Adrenal gland (tissue), 7 donors: ENCODE results near the gene PTRH2.

DNA sequence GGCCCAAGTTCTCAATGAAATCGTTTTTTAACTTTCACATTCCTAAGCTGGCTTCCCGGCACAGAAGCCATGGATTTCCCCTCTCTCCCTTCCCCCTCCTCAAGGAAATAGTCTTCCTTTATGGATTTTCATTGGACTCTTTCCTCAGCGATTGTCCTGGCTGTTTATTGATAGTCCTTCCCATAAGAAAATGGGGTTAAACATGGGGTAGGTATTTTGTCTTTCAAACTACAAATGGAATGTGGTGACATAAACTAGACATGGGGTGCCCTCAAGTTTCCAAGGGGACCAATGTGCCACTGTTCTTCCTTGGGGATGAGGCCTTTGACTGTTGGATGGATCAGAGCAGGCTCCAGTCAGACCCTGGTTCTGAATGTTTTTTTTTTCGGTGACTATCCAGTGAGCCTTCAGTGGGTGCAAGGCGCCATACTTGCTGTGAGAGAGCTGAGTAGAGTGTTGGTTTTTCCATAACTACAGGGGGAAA lies 67.7 kb downstream of the YPEL2 start:
- PRO-cap, 3 experiments, result no peak in any of the 3 experiments
- RAMPAGE, long total RNA, 4 experiments, result no peak in any of the 4 experiments
- RRBS, result no CpG with 5 or more reads among the region's 5 CpGs

DNA sequence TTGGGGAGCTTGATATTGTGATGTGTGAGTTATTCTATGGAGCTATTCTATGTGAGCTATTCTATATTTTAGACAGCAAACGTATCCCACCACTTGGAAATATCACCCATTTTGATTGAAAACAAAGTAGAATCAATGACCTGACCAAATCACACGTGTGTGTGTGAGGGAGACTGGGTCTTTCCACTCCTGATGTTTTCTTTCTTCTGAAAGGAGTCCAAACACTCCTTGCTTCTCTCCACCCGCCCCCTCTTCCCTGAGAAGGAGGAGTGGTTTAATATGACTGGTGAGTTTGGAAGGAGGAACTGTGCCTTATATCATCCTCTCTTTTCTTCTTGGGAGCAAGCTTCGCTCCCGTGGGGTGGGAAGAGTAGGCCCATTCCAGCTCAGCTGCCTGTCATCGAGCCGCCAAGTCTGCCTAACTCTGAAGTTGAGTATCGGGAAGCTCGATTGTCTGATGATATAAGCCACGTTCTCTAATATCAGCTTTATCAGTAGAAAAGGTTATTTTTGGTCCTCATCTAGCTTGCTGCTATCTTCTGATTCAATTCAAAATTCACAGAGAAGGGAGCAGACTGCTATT lies 96.5 kb downstream of the YPEL2 start:
- PRO-cap, 3 experiments, result peak in 1 of 3 experiments; most common minus-strand start position 208 of the sequence (in 1)
- RAMPAGE, long total RNA, 4 experiments, result no peak in any of the 4 experiments
- RRBS, result no CpG with 5 or more reads among the region's 10 CpGs

- PRO-cap, 3 experiments, result no peak in any of the 3 experiments
- RAMPAGE, long total RNA, 4 experiments, result no peak in any of the 4 experiments
- RRBS, result no CpG with 5 or more reads among the region's 6 CpGs
These were observed 95.6 kb upstream of the DHX40 start for GRCh38 chr17:59469682-59470436.

GRCh38 chr17:59619009-59619381 lies 700 bp upstream of the CLTC start:
- PRO-cap, 3 experiments, result peak in 3 of 3 experiments; most common plus-strand start chr17:59619357 (in 3); most common minus-strand start chr17:59619211 (in 3)
- RAMPAGE, long total RNA, 4 experiments, result no peak in any of the 4 experiments
- RRBS, result no CpG with 5 or more reads among the region's 20 CpGs

- PRO-cap, 3 experiments, result peak in 3 of 3 experiments; most common plus-strand start chr17:59707665 (in 3); most common minus-strand start chr17:59707411 (in 2)
- RAMPAGE, long total RNA, 4 experiments, result start-site peak on the plus strand in 4 of 4 experiments, at chr17:59707514-59707727 at its widest, 31 to 2,944 reads per replicate; start-site peak on the minus strand in 4 of 4 experiments, at chr17:59707399-59707645 at its widest, 28 to 580 reads per replicate
- RRBS, result 1% methylated on average over 8 of the region's 50 CpGs
These were observed at the start of gene PTRH2 for GRCh38 chr17:59706936-59707788. Gene PTRH2 (minus strand): TSS chr17:59707430.

GRCh38 chr17:59761643-59762175 lies 54.3 kb downstream of the VMP1 start:
- PRO-cap, 3 experiments, result no peak in any of the 3 experiments
- RAMPAGE, long total RNA, 4 experiments, result no peak in any of the 4 experiments
- RRBS, result no CpG with 5 or more reads among the region's 4 CpGs

DNA sequence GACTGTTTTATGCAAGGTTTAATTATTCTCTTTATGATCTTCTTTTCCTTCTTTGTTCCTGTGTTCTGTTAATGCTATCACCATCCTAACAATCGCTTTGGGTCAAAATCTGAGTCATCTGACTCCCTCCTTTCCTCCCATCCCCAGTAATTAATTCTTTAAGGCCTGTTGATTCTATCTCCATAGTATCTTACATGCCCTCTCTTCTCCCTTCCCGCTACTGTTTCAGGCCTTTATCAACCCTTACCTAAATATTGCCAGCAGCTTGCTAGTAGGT lies 76.0 kb downstream of the VMP1 start:
- PRO-cap, 3 experiments, result peak in 1 of 3 experiments; most common plus-strand start position 177 of the sequence (in 1); most common minus-strand start position 94 of the sequence (in 1)
- RAMPAGE, long total RNA, 4 experiments, result no peak in any of the 4 experiments
- RRBS, result no CpG with 5 or more reads among the region's 2 CpGs

DNA sequence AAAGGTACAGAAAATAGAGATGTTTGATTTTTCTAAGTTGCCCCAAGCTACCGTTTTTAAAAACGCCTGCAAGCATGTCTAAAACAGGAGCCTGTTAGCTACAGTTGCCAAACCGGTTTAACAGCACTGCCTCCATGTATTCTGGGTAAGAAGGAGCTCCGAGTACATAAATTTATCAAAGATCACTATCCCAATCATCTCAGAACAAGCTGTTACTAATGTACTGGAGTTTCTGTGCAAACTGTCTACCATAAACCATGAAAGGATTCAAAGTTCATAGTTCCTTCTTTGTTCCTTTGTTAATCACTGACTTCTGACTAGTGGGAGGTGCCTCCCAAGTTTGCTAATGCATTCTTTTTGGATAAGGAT lies 55.4 kb downstream of the TUBD1 start:
- PRO-cap, 3 experiments, result peak in 3 of 3 experiments; most common minus-strand start position 319 of the sequence (in 3)
- RAMPAGE, long total RNA, 4 experiments, result no peak in any of the 4 experiments
- RRBS, result no CpG with 5 or more reads among the region's 4 CpGs

DNA sequence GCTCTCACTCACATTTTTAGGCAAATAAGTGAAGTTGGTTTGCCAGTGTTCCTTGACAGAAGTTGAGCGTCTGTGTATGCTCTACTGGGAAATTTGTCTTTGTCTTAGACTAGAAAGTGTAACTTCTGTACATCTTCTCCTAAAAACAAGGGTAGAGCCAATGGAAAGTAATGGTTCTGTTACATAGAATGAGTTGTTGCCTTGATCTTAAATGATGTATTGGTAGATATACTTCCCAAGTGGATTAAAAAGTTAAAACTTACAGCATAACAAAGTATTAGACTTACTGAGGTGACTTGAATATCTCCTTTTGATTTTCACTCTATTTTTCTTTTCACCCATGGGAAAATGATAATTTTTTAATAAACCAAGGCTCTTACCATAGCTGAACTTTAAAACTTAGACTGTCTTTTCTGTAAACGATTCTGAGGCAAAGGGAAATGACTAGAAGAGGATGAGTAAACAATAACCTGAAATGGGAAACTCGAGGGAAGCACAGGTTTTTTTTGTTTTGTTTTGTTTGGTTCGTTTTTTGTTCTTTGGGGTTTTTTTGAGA lies 54.2 kb downstream of the TUBD1 start:
- PRO-cap, 3 experiments, result peak in 2 of 3 experiments; most common plus-strand start position 471 of the sequence (in 2)
- RAMPAGE, long total RNA, 4 experiments, result no peak in any of the 4 experiments
- RRBS, result no CpG with 5 or more reads among the region's 4 CpGs

DNA sequence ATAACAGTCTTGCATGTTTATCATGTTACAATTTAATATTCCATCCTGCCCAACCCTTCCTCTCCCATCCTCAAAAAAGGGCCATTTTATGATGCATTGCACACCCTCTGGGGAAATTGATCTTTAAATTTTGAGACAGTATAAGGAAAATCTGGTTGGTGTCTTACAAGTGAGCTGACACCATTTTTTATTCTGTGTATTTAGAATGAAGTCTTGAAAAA lies 52.5 kb downstream of the TUBD1 start:
- PRO-cap, 3 experiments, result no peak in any of the 3 experiments
- RAMPAGE, long total RNA, 4 experiments, result no peak in any of the 4 experiments

DNA sequence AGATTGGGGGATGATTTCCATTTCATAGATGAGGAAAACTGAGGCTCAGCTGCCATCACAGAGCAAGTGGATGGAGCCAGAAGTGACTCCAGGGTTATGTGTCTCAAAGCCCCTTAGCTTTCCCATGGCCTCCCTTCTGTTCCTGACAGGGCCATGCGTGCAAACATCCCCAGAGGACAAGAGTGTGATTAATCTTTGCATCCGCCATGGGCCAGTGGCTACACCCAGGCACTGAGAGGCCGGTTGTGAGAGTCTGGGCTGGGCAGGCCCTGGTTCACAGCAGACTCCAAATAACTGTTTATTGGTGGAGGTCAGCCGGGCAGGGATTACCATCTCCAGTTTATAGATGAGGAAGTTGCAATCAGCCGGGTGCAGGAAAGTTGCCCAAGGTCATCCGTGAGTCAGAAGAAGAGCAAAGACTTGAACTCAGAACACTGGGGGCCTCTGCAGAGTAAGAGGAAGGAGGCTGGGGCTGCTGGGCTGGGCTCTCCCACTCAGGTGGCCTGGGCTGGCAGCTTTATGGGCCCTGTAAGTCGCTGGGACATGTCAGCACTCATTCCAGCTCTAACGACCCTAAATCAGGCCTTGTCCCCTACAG lies 2.3 kb upstream of the CA4 start:
- PRO-cap, 3 experiments, result no peak in any of the 3 experiments
- RAMPAGE, long total RNA, 4 experiments, result no peak in any of the 4 experiments
- RRBS, result 35% methylated on average over 2 of the region's 8 CpGs

DNA sequence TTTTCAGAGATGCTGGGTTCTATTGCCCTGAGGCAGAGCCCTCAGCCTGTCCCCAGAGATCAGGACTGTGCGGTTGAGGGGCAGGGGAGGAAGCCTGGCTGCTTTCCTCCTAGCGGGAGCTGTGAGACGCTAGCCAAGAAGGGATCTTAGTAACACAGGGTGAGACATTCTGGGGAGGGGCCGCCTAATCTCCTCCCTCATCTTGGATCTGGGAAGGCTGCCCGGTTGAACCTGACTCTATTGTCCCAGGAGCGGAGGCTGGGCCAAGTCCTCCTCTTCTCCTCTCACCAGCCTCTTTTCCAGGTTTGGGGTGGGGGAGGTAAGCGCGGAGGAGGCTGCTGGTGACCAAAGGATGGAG lies 4.9 kb downstream of the CA4 start:
- PRO-cap, 3 experiments, result no peak in any of the 3 experiments
- RAMPAGE, long total RNA, 4 experiments, result no peak in any of the 4 experiments
- RRBS, result no CpG with 5 or more reads among the region's 8 CpGs

GRCh38 chr17:60187384-60187985 lies 37.7 kb downstream of the CA4 start:
- PRO-cap, 3 experiments, result no peak in any of the 3 experiments
- RAMPAGE, long total RNA, 4 experiments, result no peak in any of the 4 experiments
- RRBS, result no CpG with 5 or more reads among the region's 4 CpGs

GRCh38 chr17:60522772-60523640 lies 3.0 kb downstream of the APPBP2 start:
- PRO-cap, 3 experiments, result no peak in any of the 3 experiments
- RAMPAGE, long total RNA, 4 experiments, result no peak in any of the 4 experiments
- RRBS, result no CpG with 5 or more reads among the region's 3 CpGs

- PRO-cap, 3 experiments, result peak in 1 of 3 experiments; most common plus-strand start chr17:60941344 (in 1); most common minus-strand start chr17:60941097 (in 1)
- RAMPAGE, long total RNA, 4 experiments, result no peak in any of the 4 experiments
- RRBS, result no CpG with 5 or more reads among the region's 7 CpGs
These were observed 263.3 kb downstream of the BCAS3 start for GRCh38 chr17:60940870-60941485.

DNA sequence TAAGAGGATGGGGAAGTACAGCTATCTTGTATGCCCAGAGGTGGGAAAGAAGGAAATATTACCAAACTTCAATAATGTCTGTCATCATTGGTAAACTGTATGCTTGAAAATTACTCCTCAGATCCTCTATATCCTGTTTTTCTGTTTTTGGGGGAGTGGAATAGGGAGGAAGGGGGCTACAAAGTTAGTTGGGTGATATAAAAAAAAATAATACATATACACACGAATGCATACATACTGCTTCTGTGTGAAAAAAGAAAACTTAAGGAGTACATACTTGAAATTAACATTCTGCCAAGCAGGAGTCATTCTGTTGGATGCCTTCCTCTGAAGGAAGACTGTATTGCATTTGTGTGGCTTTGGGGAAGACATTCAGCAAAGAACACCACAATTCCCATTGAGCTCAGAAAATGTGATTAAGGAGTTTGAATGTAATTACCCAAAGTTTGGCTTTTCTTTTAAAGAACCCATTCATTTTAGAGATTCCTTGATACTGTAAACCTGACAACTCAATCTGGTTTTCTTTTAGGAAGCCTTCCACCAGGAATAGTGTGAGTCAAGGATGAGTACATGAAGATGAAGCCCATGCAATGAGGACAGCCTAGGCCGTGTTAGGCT lies 271.9 kb upstream of the TBX2 start:
- PRO-cap, 3 experiments, result no peak in any of the 3 experiments
- RAMPAGE, long total RNA, 4 experiments, result no peak in any of the 4 experiments
- RRBS, result no CpG with 5 or more reads among the region's 2 CpGs

GRCh38 chr17:61218337-61218864 lies 181.2 kb upstream of the TBX2 start:
- PRO-cap, 3 experiments, result no peak in any of the 3 experiments
- RAMPAGE, long total RNA, 4 experiments, result no peak in any of the 4 experiments
- RRBS, result no CpG with 5 or more reads among the region's 2 CpGs

DNA sequence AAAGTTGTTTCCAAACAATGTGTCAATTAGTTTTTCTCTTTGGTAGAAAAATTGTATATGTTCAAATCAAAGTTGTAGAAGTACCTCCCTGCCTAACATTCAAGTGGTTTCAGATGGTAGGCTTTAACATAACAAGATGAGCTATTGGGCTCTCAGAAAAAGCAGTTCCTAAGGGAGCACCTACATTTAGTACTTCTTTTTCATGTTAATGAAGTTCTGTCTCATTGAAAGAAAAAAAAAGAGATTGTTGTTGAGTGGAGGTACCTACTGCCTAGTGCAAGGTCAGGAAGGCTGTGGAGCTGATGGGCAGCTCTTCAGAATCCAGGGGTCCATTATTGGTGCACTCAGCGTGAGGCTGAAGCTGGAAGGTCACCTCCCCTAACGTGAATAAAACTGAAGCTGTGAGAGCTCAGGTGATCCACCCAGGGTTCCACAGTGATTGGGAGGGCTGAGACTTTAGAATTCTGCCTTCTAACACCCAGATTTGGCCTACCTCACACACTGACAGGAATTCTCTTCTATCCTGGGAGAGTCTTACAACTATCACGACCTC lies 154.0 kb upstream of the TBX2 start:
- PRO-cap, 3 experiments, result no peak in any of the 3 experiments
- RAMPAGE, long total RNA, 4 experiments, result no peak in any of the 4 experiments
- RRBS, result no CpG with 5 or more reads among the region's 3 CpGs

DNA sequence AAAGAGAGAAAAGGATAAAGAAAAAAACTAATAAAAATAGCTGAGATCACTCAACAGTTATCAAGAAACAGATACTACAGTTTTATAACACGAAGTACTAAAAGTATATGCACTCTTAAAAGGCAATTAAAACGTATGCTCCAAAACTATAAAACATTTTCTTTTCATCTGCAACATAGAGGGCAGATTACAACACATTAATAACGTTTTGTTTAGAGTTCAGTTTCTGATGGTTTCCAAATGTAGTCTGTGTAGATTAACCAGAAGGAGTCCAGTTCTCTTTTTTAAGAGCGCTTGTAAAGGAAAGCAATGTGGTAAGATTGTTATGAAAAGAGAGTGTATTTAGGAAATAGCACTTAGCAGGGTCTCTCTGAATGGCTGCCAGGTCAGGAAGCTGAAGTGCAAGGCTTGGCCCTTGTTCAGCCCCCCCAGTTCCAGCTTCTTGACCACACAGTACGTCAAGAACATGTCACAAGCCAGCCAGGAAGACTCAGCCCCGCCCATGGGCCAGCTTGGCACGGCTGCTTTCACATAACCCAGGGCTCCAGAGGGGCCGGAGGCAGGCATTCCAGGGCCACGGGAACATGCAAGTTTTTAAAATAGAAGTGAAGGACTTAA lies 147.6 kb upstream of the TBX2 start:
- PRO-cap, 3 experiments, result peak in 3 of 3 experiments; most common plus-strand start position 547 of the sequence (in 2); most common minus-strand start position 249 of the sequence (in 1)
- RAMPAGE, long total RNA, 4 experiments, result no peak in any of the 4 experiments
- RRBS, result no CpG with 5 or more reads among the region's 9 CpGs

GRCh38 chr17:61443502-61444154 lies 8.6 kb upstream of the TBX4 start:
- PRO-cap, 3 experiments, result no peak in any of the 3 experiments
- RAMPAGE, long total RNA, 4 experiments, result no peak in any of the 4 experiments
- RRBS, result 63% methylated on average over 4 of the region's 29 CpGs